Skeletal muscle cell (primary cell): Measurements from ENCODE around the gene UGT1A1.

- RRBS: no CpG with 5 or more reads among the region's 9 CpGs
Measured at GRCh38 chr2:233350562-233351249, 3.6 kb upstream of the DGKD start.

DNA sequence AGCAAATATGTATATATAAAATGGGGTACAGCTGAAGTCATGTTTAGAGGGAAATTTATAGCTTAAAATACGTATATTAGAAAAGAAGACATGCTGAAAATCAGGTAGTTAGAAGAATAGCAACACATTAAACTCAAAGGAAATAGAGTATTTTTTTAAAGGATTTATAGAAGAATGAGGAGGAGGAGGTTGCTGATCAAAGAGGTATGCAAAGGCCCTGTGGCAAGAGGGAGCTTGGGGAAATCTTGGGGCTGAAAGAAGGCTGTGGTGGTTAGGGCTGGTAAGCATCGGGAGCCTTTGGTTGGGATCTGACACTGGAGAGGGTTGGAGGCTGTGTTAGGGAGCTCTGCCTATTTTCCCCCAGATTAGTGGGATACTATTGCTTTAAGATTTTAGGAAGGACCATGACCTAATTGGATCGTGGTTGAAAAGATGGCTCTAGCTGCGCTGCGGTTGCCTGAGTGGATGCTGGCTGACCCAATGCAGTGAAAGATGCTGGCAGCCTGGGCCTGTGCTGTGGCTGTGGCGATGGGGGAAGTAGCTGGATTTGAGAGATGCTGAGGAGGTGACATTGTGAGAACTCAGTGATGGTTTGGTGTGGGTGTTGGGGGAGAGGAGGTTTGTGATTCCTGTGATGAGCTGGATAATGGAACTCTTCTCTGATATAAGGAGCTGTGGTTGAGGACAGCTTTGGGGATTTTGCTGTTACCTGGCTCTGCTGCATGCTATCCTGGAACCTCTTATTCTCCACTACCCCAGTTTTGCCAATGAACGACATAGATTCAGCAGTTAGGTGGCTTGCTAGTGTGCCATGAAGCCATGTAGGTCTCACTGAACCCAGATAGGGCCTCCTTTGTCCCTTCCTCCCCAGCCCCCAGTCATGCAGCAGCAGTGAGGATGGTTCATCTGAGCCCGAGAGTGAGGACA is 11.8 kb downstream of the DGKD start:
- RRBS: no CpG with 5 or more reads among the region's 8 CpGs

DNA sequence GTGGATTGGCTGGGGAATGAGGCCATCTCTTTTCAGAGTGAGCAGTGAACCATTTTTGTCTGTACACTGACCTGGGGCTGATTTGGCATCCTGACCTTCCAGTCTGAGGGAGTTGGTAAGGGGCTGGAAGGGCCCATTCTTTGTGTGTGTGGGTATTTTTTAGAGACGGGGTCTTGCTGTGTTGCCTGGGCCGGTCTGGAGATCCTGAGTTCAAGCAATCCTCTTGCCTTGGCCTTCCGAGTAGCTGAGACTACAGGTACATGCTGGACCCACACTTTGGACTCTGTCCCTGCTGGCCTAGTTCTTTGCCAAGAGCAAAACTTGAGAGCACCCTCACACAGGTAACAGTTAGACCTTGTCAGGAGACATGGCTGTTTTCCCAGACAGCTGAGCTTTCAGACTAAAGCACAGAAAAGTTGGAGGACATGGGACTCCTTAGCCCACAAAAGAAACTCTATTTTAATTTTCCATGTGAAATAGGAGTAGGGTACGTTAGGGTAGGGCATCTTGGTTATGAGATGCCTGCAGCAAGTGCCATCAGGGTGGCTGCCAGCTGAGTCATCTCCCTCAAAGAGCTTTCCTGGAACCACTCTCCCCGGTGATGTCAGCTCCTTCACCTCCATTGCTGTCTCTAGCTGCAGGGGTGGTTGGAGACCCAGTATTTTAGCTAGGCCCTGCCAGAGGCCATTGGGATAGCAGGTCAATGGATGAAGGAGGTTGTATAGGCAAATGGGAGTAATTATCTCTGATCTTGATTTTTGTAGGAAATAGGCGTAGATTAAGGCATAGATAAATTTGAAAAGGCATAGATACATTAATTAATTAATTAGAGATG is 60.7 kb downstream of the DGKD start:
- RRBS: no CpG with 5 or more reads among the region's 6 CpGs

DNA sequence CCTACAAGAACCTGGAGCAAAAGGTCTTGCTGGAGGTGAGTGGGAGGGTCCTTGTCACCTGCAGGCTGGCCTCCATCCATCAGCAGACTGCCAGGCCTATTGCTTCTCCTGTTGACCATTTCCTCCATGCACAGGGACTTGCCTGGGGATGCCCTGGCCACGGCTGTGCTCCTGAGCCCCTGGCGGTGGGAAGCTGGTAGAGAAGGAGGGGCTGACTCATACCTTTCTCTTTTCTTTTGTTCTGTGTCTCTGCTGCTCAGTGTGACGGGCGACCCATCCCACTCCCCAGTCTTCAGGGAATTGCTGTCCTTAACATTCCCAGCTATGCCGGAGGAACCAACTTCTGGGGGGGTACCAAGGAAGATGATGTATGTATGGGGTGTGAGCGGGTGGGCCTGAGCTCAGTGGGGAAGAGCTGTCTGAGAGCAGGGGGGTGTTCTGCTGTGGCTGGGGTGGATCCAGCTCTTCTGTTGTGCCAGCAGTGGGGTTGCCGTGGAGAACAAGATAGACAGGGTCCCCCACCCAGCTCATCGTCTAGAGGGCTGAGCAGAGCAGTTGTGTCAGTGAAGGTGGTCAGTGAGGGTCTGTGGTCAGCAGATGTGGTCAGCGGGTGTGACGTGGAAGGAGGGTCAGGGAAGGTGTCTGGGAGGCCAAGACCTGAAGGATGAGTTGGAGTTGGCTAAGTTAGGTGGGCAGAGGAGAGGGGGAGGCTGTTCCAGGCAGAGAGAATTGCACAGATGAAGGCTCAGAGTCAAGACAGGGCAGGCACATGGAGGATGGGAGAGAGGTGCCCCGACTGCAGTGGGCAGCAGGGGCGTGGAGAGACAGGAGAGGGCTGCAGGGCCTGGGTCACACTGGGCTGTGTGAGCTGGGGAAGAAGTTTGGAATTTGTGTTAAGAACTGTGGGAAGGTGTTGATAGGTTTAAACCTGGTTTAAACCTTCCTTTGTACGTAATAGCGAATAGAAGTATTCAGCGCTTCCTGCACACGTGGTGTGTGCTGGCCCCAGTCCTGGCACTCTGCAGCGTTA is 103.0 kb downstream of the DGKD start:
- RRBS: no CpG with 5 or more reads among the region's 17 CpGs

- RRBS: no CpG with 5 or more reads among the region's 21 CpGs
Measured at GRCh38 chr2:233457991-233458505, 103.8 kb downstream of the DGKD start.

- RRBS: no CpG with 5 or more reads among the region's 2 CpGs
Measured at GRCh38 chr2:233511621-233512086, 54.9 kb downstream of the USP40 start.

- RRBS: no CpG with 5 or more reads among the region's 1 CpG
Measured at GRCh38 chr2:233674333-233674625, 2.6 kb downstream of the UGT1A9 start.

DNA sequence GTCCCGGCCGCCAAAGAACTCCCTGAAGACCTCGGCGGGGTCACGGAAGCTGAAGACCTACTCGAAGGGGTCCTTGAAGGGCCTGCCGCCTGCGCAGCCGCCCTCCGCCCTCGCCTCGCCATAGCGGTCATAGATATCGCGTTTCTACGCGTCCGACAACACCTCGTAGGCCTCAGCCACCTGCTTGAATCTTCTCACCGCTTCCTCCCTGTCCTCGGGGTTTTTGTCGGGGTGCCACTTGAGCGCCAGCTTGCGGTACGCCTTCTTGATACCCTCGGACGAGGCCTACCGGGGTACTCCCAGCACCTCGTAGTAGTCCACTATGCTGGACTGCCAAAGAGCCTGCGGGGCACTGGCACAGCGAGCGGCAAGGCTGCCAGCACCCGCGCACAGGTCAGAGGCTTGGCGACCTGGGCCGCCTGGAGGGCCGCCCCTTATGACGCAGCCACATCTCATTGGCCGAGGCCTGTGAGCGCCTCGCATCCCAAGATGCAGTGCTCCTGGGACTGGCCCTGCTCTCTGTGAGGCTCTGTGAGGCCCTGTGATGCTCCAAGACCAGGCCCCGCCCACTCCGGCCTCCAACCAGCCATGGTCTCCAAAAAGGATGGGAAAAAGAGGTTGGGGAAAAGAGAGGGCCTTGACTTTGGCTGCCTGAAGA is 5.0 kb upstream of the UGT1A1 start:
- RRBS: no CpG with 5 or more reads among the region's 43 CpGs

DNA sequence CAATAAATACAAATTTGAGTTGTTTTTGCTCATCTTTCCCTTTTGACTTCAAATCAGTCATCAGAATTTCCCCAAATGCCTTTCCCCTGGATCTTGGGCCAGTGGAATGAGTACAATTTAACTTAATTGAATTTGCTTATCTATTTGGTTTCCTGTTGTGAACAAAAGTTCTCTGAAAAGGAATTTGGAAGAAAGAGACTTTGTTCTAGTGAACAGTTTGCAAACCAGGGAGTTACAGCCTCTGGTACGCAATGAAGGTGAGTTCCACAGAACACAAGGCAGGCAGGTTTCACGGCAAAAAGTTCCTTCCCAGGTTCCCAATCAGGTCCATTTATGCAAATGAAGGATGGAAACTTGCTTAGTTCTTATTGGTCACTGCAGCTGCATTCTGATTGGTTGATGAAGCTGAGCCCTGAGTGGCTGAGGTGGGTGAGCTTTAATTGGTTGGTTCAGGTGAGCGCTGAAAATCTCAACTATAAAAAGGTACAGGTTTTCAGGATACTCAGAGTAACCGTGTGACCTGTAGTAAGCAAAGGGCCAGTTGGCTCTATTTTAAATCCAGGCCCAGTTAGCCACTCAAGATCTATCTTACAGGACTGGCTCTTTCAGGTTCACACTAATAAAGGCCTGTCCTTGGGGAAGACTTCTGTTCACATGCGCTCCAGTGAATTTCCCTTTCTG is 1.0 kb upstream of the UGT1A1 start:
- RRBS: no CpG with 5 or more reads among the region's 5 CpGs

DNA sequence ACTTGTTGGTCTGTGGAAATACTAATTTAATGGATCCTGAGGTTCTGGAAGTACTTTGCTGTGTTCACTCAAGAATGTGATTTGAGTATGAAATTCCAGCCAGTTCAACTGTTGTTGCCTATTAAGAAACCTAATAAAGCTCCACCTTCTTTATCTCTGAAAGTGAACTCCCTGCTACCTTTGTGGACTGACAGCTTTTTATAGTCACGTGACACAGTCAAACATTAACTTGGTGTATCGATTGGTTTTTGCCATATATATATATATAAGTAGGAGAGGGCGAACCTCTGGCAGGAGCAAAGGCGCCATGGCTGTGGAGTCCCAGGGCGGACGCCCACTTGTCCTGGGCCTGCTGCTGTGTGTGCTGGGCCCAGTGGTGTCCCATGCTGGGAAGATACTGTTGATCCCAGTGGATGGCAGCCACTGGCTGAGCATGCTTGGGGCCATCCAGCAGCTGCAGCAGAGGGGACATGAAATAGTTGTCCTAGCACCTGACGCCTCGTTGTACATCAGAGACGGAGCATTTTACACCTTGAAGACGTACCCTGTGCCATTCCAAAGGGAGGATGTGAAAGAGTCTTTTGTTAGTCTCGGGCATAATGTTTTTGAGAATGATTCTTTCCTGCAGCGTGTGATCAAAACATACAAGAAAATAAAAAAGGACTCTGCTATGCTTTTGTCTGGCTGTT is at the start of gene UGT1A1:
UGT1A1 (plus strand) TSS at position 290 of the 689 bp plus-strand sequence.
- RRBS: no CpG with 5 or more reads among the region's 12 CpGs

DNA sequence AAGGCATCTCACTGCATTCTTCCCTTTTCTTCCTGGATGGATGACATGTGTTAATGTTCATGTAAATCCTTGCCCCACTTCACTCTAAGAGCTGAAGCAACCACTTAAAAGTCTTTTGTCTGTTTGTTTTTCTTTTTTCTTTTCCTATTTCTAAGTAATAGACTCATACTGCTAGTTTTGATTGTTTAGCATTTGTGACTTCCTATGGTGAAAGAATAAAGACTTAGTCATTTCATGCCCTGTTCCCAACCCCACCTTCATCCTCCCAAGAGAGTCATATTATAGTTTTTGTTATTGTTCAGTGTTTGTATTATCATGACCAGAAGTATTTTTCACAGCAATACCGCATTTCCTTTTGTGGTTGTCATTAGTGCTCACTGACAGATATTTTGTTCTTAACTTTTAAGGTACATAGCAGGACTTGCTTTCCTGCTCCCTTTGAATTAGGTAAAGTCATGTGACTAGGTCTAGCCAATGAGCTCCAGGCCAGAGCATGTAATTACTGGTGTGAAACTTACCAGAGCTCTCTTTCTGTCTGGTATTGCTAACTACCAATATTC is 18.1 kb upstream of the SPP2 start:
- RRBS: no CpG with 5 or more reads among the region's 1 CpG

- RRBS: no CpG with 5 or more reads among the region's 9 CpGs
Measured at GRCh38 chr2:234252674-234253156, 202.2 kb downstream of the SPP2 start.

DNA sequence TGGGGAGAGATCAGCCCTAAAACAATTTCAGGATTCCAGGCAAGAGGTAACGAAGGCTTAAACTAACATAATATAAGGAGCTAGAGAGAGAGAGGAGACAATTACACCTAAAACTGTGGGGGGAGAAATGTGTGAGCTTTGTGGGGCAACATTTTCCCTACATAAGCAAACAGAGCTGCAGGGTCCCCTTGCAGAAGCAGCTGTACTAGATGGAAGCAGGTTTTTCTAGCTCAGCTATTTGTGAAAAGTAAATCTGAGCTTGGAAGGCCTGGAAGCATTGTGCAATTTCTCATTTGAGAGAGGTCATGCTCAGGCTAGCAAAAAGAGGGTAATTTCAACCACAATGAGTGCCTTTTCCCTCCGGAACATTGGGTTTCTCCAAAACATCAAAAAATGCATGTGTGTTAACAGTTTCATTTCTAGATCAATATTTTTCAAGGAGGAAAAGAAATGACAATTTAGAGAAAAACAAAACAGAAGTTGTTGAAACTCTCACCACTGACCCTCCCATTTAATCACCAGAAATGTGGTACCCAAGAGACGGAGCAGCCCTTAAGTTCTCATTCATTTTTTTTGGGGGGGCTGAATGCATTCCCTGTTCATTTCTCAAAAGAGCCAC is 129.9 kb downstream of the ARL4C start:
- RRBS: no CpG with 5 or more reads among the region's 3 CpGs

DNA sequence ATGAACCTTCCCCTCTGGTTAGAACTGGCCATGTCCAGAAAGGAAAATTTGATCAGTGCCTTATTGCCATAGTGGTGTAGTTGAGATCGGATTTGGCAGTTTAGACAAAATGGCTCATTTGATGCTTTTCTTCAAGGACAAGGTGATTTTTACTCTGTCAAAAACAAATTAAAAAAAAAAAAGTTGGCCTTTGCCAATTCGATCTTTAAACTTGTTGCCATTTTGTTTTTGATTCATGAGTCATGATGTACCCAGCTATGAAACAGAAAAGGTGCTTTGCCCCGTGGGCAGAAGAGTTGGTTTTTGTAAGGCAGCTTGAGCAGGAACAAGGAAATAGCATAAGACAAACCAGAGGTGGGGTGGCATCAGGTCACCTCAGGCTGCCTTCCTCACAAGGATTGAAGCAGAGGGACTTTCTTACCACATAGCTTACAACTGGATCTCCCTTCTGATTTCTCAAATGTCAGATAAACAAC is 123.9 kb downstream of the ARL4C start:
- RRBS: no CpG with 5 or more reads among the region's 3 CpGs

GRCh38 chr2:234463908-234464630 is 32.8 kb downstream of the ARL4C start:
- RRBS: no CpG with 5 or more reads among the region's 21 CpGs

GRCh38 chr2:234768702-234769488 is 182.9 kb upstream of the SH3BP4 start:
- RRBS: no CpG with 5 or more reads among the region's 10 CpGs

GRCh38 chr2:234955104-234955784 is 3.4 kb downstream of the SH3BP4 start:
- RRBS: no CpG with 5 or more reads among the region's 18 CpGs

- RRBS: no CpG with 5 or more reads among the region's 16 CpGs
Measured at GRCh38 chr2:235556857-235557565, 63.2 kb downstream of the AGAP1 start.

- RRBS: 29% methylated on average over 1 of the region's 31 CpGs
Measured at GRCh38 chr2:235576976-235578207, 83.5 kb downstream of the AGAP1 start.

- RRBS: no CpG with 5 or more reads among the region's 9 CpGs
Measured at GRCh38 chr2:235605597-235606031, 111.8 kb downstream of the AGAP1 start.